ENCODE results near the genes LINGO1 and ADAMTS7.

GRCh38 chr15:76340203-76341091, 3.9 kb downstream of the ISL2 start:
- PRO-cap = no peak

GRCh38 chr15:76466121-76466709, 129.6 kb downstream of the ISL2 start:
- PRO-cap = no peak

- PRO-cap = no peak
Measured at GRCh38 chr15:77418122-77418624, 1.7 kb downstream of the PEAK1 start.

GRCh38 chr15:77421405-77421654, 642 bp downstream of the HMG20A start:
- PRO-cap = no peak

DNA sequence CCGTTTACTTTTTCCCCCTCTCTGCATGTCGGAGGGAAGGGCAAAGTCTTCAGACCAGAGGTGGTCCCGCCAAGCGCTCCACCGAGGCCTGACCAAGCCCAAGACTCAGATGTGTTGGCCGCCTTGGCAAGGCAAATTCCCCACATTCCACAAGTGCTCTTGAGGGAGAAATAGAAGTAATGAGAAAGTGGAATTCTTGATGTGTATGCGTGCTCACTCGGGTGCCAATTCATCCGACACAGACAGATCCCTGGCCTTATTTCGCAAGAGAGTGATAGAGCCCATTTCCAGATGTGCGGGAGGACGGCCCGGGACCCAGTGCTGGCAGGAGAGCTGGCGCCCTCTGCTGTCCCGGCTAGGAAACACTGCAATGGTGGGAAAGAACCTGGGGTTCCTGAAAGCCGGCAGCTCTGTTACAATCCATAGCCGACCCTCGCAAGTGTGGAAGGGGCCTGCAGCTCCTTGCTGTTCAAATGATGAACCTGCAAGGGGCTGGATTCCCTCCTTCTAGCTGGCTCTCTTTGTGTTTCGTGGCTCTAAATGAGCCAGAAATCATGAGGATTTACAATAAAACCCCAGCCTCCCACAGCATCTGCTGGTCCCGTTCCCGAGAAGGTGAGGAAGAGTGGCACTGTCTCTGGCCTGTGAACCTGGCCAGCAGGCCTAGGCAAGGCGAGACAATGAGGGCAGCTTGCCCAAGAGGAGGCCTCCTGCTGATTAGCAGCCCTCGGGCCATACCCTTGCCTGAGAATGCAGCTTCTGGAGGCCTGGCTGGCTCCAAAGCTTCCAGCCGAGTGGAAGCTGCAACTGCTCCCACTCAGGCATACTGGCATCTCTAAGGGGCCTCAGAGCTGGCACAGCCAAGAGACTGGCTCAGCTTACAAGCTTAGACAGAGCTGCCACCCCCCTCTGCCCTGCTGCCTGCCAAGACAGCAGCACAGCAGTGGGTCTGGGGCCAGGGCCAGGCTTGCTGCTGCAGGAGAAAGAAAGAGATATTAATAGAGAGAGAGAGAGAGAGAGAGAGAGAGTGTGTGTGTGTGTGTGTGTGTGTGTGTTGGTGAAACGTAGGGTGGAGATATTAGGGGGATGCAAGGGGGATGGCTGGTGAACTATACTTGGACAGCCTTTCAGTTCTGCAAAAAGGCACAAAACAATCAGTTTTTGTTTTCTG, 76.4 kb downstream of the HMG20A start:
- PRO-cap = no peak

DNA sequence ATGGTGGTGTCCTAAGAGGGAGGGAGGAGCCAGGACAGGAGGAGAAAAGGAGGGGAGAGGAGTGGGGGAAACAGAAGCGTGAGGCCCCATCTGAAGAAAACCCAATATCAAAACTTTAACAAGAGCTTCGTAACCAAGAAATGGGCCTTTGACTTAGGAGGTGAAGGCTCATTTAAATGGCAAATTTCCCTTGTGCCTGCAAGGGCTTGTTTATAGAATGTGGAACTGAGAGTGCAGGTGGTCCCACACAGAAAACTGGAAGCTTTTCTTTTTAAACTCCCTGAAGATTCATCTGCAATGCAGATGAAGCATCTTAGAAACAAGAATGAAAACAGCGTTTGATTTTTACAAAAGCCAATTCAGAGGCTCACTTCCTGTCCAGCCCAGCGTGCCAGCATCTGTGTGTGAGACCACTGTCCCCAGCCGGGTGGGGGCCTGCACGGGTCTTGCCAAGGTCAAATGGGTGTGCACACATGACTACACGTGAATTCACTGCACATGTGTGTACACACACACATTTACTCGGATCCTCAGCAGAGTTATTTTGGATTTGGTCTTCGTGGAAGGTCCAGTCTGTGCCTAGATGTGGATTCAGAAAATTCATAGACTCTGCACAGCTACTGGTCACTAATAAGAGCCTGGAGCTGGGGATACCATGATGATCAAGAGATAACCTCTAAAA, 94.7 kb downstream of the LINGO1 start:
- PRO-cap = no peak

DNA sequence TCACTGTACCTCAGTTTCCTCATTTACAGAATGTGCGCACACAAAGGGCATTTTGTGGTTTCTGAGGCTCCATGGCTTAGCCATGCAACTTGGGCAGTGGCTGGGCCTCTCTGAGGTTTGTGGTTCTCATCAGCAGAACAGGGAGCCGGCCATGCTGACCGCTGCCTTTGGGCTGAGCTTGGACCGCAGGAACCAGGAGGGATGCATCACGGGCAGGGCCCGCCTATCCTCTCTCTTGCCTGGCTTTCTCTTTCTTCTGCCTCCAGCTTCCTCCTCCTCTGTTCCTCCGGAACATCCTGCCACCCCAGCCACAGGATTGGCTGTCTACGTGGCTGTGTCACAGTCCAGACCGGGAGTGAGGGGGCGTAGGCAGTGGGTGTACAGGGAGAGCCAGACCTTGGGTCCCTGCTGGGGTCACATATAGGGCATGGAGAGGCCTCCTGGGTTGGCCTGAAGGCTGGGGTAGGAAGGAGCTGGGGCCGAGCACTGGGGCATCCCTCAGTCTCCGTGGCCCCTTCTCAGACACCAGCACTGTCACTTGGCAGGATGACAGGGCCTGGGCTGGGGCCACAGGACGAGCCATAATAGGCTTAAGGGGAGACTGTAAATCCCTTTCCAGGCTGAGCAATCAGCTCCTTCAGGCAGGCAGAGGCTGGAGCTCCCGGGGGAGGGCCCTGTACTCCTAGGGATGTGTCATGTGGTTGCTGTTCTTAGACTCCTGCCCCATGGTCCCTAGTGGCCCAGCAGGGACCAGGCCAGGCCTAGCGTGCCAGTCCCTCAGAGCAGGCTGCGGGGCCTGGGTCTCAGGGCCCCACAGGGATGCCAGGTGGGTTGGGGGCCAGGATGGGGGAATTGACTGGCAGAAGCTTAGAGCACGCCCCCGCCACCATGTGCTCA, 25.5 kb downstream of the LINGO1 start:
- PRO-cap = no peak

- PRO-cap = unidirectional peak, minus-strand start at chr15:77632874
Measured at GRCh38 chr15:77632577-77633448, at the start of gene LINGO1. Gene LINGO1, minus strand, starts transcription at chr15:77632912.

GRCh38 chr15:77758584-77759156, 126.0 kb upstream of the LINGO1 start:
- PRO-cap = no peak

GRCh38 chr15:77910359-77910901, 167.1 kb downstream of the TBC1D2B start:
- PRO-cap = no peak

- PRO-cap = no peak
Measured at GRCh38 chr15:78006396-78007313, 70.9 kb downstream of the TBC1D2B start.

DNA sequence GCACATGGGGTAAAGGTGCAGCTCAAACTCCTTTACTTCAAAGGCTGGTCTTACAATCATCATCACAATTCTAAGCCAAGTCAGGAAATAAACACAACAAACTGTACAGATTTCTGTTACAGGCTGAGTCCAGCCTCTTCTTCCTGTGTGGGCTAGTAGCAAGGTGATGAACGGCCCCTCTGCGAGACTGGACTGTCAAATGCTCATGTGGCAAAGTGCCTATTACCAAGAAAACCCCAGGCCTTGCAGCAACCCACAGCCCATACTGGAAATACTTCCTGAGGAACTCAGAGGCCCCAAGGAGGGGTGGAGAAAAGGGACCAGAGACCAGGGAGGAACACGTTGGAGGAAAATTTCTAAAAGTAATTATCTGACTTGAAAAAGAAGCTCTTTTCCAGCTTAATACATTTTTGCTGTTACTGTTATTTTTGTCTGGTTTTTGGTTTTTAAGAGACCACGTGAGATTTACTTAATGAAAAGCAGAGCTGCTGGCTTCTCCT, 29.6 kb downstream of the TBC1D2B start:
- PRO-cap = no peak

GRCh38 chr15:78048495-78049054, 28.9 kb downstream of the TBC1D2B start:
- PRO-cap = no peak

DNA sequence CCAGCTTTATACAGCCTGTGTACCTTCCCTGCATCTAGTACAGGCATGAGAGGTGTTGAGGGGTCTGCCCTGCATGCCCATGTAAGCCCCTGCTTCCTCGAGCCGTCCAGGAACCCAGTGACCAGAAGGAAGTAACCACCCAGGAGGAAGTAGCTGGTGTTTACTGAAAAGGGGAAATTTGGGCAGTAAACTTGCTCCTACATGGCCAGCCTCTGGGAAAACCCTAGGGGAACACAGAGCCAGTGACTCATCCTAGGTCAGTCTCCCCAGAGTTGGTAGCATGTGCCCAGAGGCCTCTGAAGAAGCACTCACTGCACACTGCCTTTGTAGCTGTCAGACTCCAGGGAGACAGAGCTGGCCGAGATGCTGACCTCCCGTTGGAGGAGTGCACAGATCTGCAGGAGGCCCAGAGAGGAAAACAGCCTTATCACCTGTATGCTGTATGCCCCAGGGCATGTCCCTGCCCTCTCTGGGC, 4.9 kb upstream of the TBC1D2B start:
- PRO-cap = no peak

GRCh38 chr15:78149439-78150340, 528 bp downstream of the IDH3A start:
- PRO-cap = no peak

DNA sequence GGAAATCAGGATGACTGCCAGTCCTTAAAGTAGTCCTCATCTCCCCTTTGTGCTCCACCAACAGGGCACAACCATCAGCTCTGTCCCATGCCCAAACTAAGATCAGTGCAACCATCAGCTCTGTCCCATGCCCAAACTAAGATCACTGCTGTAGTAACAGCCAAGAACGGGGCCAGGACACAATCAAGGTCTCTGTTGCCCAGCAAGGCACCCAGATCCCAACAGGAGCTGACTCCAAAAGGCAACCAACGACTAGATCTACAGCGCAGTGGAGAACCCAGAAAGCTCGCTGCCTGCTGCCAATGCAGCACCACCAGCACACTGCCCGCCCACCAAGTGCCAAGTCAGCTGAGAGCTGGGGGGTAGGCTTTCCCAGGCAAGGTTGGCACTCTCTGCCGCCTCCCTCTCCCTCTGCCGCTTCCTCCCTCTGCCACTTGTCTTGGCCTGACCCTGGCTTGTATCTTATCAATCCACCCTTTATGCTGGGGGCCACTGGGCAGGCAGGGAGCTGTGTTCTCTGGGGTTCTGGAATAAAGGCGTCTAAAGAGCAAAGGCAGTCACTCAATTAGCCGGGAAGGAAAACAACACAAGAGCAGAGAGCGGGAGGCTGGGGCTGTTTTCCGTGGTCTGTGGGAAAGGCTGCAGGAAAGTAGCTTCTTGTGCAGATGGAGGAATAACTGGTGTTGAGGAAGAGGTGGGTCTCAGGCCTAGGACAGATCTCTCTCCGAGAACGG, 31.1 kb downstream of the ACSBG1 start:
- PRO-cap = no peak

GRCh38 chr15:78306375-78306948, 7.1 kb upstream of the SKIC8 start:
- PRO-cap = no peak

DNA sequence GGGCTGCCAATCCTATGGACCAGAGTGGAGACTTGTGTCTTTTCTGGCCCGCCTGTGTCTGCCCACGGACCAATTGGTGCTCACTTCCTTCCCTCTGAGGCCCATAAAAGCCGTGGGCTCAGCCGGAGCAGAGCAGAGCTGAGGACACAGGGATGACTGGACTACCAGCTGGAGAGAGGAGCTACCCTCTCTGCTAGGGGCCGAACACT, 31.9 kb upstream of the IREB2 start:
- PRO-cap = no peak

GRCh38 chr15:78726862-78727359, 84.4 kb downstream of the ADAMTS7 start:
- PRO-cap = no peak

DNA sequence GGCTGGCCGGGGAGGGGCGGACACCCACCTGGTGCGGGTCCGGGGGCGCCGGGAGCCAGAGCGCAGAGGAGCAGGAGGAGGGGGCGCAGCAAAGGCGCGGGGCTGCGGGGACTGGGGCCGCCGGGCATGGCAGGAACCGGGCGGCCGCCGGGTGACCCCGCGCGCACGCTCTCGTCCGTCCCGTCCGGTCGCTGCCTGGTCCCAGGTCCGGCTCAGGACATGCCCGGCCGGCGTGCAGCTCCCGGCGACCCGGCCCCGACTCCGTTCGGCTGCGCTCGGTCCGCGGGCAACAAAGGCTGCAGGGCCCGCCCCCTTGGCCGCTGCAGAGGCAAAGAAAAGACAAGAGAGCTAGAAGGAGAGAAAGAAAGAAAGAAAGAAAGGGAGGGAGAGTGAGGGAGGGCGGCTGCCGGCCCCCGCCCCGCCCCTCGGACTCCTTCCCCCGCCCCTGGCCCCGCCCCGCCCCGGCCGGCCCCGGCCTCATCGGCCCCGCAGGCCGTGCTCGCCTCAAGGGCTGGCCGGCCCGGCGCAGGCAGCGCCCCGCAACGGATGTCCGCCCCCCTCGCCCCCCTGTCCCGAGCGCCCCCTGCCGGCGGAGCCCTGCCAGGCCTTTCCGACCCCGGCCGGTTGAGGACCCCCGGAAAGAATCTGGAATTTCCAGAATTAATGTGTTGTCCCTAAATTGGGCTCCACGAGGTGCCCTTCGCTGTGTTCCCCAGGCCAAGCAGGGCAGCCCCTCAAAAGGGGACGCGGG, at the start of gene ADAMTS7:
Gene ADAMTS7 (minus strand): TSS at position 372 of the 751 bp plus-strand sequence.
- PRO-cap = no peak